ReNcell CX (cell line): ENCODE measurements around the genes WFDC5, PIGT and ZSWIM3.

DNA sequence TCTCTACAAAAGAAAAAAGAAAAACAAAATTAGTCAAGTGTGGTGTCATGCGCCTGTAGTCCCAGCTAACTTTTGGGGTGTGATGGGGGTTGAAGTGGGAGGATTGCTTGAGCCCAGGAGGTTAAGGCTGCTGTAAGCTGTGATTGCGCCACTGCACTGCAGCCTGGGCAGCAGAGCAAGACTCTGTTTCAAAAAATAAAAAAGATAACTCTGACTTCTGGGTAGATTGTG lies 17.0 kb downstream of the STK4 start:
- PRO-cap: no peak

DNA sequence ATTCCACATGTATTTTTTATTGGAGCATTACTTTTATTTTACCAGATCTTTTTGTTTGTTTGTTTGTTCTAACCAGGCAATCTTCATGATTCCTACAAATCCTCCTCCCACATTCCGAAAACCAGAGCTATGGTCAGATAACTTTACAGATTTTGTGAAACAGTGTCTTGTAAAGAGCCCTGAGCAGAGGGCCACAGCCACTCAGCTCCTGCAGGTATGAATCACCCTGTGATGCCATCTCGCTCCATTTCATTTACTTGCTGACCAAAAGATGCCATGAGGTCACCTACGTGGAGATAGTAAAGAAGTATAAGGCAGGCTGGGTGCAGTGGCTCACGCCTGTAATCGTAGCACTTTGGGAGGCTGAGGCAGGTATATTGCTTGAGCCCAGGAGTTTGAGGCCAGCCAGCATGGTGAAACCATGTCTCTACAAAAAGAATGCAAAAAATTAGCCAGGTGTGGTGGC lies 30.8 kb downstream of the STK4 start:
- PRO-cap: no peak

DNA sequence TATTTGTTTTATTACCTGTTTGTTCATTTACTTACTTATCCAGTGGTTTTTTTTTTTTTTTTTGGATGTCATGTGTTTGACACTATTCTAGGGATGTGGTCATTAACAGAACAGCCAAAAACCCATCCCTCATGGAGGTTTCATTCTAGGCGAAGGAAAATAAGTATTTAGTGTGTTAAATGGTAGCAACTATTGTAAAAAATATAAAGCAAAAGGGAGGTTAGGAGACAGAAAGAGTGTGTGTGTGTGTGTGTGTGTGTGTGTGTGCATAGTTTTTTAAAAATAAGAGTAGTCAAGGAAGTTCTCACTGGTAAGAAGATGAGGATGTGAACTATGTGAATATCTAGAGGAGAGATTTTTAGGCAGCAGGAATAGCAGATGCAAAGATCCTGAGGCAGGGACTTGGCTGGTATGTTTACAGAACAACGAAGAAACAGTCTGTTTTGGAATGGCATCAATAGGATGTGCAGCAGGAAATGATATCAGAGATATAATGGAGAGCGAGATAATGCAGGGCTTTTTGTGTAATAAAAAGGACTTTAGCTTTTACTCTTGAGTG lies 59.9 kb downstream of the STK4 start:
- PRO-cap: no peak

- PRO-cap: no peak
Observed at GRCh38 chr20:45071357-45071733, 29.6 kb downstream of the KCNS1 start.

DNA sequence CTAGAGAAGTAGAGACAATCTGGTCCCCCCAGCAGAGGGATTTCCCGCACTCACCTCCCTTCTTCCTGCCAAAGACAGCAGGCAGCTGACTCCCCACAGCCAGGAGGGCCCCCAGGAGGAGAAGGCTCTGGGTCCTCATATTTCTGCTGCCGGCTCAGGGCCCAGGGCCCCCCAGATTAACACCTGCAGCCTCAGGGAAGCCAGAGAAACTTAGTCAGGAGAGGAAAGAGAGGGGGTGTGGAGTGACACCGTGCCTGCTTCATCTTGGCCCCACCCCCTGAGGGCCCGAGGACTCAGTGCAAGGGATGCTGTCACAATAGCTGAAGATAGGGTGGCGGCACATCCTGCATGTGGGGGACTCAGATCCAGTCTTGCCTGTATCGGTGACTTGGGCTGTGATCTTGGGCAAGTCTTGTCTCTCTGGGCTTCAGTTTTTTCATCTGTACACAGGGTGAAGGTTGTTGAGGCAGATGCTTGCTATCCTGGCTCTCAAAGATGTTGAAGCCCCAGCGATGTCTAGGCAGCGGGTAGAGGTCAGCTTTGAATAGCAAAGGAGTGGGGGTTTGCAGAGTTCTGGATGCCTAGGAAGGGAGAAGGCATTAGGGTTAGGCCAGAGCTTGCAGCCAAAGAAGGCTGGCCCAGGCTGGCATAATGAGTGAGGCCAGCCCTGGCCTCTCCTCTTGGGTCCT lies at the start of gene WFDC5:
TSS of gene WFDC5 (minus strand) at position 230 of the 689 bp plus-strand sequence.
- PRO-cap: no peak

DNA sequence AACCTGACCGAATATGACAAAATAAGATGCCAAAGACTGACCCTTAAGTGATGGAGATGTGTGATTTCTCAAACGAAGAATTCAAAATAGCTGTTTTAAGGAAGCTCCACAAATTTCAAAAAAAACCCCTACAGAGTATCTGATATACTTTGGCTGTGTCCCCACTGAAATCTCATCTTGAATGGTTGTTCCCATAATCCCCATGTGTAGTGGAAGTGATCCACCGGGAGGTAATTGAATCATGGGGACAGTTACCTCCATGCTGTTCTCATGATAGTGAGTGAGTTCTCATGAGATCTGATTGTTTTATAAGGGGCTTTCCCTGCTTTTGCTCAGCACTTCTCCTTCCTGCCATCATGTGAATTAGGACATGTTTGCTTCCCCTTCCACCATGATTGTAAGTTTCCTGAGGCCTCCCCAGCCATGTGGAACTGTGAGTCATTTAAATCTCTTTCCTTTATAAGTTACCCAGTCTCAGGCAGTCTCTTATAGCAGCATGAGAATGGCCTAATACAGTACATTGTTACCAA lies 20.1 kb upstream of the PI3 start:
- PRO-cap: no peak

DNA sequence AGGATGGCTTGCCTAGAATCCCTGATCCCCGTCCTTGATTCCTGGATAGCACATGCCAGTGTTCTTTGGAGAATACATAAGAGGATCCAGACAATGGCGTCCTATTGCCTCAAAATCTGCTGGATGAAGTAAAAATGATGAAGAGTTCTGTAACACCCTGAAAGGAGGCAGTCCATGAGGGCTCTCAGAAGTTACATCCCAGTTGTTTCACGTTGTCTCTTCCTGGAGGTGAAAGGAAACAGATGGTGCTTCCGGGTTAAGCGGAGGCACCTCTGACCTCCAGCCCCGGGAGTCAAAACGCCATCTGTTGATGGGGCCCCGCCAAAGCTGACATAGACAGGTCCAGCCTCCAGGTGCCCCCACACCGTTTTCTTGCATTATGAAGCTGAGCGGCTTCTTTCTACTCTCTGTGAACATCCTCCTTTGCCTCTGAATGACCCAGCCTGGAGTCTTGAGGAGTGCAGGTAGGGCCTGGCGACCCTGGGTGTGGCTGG lies 9.4 kb downstream of the SEMG2 start:
- PRO-cap: no peak

- PRO-cap: no peak
Observed at GRCh38 chr20:45336238-45337288, 11.7 kb downstream of the SDC4 start.

DNA sequence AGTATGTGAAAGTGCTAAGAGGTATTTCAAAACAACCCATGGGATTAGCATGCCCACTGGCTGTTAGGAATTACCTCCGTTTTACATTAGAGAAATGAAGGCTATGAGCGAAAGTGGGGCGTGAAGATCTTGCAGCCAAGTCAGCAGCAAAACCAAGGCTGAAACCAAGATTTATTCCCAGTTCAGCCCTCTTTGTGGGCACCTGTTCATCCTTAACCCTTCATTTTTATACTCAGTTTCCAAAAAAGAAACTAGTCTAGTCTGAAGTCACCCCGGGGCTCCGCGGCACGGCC lies 9.7 kb downstream of the SDC4 start:
- PRO-cap: no peak

- PRO-cap: no peak
Observed at GRCh38 chr20:45344615-45345023, 3.6 kb downstream of the SDC4 start.

DNA sequence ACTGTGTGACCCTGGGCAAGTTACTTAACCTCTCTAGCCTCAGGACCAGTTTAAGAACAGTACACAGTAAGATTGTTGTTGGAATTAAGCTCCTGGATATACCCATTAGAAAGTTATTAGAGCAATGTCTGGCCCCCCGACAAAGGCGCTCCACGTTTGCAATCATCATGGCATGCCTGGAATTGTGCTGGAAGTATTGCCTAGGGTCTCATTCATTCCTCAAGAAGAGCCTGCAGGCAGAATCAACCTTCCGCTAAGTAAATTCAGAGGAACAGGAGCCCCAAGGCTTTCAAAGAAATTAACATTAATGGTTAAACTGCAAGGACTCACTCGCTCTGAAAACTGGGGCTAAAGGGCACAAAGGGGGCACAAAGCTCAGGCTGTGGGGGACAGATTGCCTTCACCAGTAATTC lies 1.3 kb downstream of the SDC4 start:
- PRO-cap: no peak

GRCh38 chr20:45366821-45367660 lies 4.1 kb downstream of the SYS1 start:
- PRO-cap: no peak

DNA sequence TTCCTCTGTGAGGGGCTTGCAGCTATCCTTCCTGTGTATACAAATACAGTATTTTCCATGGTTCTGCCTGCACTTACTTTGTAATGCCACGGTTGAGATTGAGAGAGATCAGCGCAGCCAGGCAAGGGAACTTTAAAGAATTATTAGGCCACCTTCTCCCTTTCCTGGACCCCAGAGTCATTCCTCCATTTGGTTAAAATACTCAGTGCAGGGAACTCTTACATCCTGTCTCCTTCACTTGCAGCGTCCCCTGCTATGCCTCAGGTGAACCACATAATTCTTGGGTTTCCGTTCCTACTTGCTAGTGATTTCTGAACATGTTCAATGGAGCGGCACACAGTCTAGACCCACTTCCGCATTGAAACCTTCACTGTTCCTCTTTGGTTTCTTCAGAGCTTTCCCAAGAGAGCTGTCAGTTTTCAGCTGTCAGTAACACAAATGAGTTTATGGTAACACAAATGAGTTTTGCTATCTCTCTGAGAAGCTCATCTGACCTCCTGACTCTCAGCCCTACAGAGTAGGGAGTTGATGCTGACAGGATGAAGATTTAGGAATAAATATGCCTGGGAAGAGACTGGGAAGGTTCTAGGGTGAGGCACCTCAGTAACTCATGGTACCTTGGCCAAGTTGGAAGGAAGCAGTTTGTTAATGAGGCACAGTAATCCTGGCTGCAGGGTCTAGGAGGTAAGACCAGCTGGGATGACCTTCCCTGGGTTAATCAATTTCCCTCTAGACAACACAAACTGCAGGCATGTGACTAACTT lies 5.3 kb downstream of the SYS1 start:
- PRO-cap: no peak

- PRO-cap: bidirectional peak, plus-strand start at chr20:45416149, minus-strand start at chr20:45415995; bidirectional peak, plus-strand start at chr20:45416427, minus-strand start at chr20:45416377
Observed at GRCh38 chr20:45415820-45416753, at the start of gene PIGT. TSS of gene PIGT (plus strand) at chr20:45416141.

GRCh38 chr20:45833949-45834728 lies 540 bp downstream of the SNX21 start:
- PRO-cap: bidirectional peak, plus-strand start at chr20:45834182, minus-strand start at chr20:45834014

DNA sequence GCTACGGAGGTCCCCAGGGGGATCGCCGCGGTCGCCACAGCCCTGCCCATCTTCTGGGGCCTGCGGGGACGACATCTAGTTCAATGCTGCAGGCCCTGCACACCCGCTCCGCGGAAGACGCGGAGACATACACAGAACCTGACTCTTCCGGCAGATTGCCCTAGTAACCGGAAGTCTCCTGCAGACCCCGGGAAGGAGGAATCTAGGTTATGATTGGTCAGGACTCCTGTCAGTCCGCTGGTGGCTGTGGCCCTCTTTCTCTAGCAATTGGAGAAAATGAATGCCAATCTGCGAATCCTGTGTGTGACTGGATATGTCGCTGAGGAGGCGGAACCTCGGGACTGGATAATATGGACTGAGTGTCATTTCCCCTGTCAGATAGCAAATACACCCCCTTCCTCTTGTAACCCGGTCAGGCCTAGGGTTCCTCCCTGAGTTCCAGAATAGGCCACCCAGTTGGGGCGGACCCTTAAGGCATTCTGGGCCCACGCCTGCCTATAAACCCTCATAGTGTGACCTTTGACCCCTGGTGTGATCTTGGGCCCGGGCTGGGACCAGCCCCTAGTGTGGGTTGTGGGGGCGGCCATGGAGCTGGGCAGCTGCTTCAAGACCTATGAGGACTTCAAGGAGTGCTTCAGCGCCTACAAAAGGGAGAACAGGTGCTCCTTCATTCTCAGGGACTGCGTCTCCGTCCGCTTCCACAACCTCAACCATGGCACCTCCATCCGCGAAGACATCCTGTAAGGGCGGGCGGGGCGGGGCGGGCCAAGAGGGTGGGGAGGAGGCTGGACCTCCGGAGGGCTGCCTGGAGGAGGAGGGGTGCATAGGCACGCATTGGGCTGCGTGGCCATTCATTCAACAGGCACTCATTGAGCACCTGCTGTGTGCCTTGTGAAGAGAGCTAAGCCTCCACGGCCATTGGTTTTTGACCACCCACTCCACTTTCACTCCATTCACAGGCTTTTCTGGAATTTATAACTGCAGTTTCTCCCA lies at the start of gene ZSWIM3:
TSS of gene ZSWIM3 (plus strand) at position 374 of the 993 bp plus-strand sequence.
- PRO-cap: bidirectional peak, plus-strand start at position 382 of the sequence, minus-strand start at position 125 of the sequence; bidirectional peak, plus-strand start at position 799 of the sequence, minus-strand start at position 727 of the sequence

- PRO-cap: no peak
Observed at GRCh38 chr20:45882707-45883346, 1.8 kb downstream of the ZSWIM1 start.

DNA sequence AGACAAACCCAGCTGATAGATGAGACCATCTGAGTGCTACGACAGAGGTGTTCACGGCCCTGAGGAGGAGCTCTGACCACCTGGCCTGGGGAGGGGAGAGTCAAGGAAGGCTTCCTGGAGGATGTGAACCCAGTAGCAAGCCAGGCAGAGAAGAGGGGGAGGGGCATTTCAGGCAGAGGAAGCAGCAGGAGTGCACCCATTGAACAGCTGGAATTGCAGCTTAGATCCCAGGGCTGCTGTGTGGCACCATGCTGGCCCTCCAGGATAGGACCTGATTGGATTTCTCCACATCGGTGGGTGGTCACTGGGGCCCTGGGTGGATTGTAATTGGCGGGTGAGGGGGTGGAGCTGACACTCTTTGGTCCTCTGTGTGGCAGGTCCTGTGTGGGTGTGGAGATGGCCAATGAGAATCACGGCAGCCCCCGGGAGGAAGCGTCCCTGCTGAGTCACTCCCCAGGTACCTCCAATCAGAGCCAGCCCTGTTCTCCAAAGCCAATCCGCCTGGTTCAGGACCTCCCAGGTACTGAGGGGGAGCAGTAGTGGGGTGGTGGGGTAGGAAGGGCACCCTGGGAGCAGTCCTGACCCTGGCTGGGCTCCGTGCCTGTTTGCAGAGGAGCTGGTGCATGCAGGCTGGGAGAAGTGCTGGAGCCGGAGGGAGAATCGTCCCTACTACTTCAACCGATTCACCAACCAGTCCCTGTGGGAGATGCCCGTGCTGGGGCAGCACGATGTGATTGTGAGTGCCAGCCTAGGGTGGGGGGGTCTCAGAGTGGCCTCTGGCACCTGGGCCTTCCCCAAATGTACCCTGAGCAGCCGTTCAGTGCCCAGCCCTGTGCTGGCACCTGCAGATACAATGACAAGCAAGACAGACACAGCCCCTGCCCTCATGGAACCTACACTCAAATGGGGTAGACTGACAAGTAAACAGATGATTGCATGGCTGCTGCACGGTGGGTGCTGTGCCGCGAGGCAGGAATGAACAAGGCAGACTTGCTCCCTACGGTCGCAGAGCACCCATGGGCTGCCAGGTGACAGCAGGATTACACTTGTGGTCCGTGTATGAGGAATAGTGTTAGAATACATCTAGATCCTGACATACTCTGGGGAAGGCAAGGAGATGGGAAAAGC lies 4.5 kb downstream of the PCIF1 start:
- PRO-cap: no peak

DNA sequence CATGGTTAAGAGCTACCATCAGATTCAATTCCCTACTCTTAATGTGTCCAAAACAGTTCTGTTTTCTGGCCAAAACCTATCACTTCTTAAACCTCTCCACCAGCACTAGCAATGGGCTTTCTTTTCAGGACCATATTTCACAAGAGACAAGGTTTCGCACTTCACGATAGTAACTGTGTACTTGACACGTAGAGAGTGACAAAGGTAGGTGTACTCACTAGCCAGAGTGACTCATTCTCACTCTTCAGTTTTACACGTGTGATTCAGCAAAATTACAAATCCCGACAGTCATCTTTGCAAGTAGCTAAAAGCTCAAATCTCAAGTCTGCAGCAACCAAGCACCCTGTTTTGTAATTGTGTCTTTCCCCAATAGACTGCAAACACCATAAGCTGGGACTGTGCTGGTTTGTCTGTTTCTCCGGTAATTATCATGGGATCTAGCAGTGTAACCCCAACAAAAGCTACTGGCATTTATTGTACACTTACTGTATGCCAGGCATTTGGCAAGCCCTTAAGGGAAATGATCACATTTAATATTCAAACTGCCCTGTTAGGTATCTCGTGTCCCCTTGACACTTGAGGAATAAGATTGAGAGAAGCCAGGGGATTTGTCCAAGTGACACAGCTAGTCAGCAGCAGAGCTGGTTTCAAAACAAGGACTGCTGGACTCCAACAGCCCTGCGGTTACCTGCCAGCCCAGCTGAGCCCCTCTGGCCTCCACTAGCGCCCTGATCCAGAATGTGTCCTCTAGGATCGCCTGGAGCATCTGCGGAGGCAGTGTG lies 9.8 kb downstream of the PCIF1 start:
- PRO-cap: no peak

DNA sequence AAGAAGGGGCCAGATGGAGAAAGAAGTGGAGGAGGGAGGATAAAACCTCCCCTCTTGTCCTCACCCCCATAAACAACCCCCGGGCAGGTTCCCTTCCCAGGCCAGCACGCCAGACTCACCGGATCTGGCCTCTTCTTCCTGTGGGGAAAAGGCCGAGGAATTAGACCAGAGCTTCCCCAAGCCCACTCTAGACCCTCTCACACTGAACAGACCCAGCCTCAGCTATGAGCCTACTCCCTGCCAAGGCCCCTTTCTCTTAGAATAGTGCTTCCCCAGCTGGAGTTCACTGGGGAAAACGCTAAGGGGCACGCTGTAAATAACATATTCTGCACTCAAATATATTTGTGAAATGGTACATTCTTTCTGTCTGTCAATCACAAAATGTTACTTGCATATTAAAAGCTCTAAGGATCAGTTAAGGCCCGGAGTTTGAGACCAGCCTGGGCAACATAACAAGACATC lies 11.2 kb downstream of the ZNF335 start:
- PRO-cap: no peak